Fibroblast of villous mesenchyme (primary cell): ENCODE results near the genes CCBE1 and CDH20.

DNA sequence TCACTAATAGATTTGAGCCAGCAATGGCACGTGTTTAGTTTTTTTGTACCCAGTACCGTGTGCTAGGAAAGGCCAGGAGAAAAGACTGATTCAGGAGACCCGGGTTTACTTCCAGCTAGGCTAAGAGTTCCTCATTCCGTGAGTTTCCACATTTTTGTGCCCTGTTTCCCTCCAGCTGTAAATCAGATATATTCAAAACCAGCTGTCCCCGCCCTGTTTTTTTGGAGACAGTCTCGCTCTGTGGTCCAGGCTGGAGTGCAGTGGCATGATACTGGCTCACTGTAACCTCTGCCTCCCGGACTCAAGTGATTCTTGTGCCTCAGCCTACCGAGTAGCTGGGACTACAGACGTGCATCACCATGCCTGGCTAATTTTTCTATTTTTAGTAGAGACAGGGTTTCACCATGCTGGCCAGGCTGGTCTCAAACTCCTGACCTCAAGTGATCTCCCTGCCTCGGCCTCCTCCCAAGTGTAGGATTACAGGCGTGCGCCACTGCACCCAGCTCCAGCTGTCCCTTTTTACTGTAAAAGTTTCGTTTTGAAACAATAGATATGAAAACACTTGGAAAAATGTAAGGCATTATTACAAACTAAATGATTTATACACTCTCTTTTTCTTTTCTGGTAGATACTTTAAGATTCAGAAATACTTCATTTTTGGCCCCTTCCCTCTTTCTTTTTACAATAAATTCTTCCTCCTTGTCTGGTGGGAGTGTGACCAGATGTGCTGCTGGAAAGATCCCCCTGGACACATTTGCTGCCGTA is 112.7 kb upstream of the SEC11C start:
- CAGE, long polyA plus RNA, result no peak

GRCh38 chr18:59623621-59623933 is 73.6 kb downstream of the CCBE1 start:
- CAGE, long polyA plus RNA, result no peak

DNA sequence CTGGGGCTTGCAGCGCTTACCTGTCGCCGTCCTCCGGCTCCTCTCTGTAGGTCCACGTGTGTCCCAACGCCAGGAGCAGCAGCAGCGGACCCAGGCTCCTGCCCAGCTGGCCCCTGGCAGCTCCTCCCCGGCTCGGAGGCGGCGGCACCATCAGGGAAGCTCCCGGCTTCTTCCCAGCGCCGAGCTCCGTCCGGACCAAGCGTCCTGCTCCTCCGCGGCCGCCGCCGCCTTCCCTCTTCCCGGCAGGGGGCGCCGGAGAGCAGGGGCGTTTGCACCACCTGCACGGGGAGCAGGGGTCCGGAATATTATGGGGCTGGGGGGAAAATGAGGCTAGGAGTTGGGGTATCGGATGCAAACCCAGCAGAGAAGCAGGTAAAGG is at the start of gene CCBE1:
Gene CCBE1 (minus strand): TSS at position 232 of the 379 bp plus-strand sequence.
- CAGE, long polyA plus RNA, result no peak

- CAGE, long polyA plus RNA, result no peak
These were observed 476 bp downstream of the PMAIP1 start for GRCh38 chr18:59900111-59900832.

DNA sequence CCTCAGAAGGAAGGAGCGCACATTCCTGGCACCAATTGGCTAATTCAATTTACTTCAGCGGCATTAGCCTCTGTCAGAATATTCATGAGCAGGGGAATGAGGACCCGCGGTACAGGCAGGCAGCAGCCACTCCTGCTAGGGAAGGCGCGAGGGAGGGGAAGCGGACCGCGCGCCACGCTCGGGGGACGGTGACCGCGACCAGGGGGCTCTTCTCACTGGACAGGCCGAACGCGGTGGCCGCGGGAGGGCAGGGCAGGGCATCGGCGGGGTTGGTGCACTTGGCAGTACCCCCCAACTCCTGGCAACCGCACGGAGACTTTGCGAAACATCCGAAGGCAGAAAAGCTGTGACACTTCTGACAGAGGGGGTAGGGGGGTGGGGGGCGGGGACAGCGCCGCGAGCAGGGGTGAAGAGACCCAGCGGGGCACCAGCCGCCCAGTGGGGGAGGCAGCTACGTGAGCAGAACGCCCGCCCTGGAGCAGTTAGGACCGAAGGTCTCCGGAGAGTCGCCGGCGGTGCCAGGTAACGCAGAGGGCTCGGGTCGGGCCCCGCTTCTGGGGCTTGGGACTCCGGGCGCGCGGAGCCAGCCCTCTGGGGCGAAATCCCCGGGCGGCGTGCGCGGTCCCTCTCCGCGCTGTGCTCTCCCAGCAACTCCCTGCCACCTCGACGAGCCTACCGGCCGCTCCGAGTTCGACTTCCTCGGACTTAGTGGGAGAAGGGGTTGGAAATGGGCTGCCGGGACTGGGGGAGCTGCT is at the start of gene CDH20:
Gene CDH20 (plus strand): TSS at position 125 of the 755 bp plus-strand sequence.
- CAGE, long polyA plus RNA, result no peak

DNA sequence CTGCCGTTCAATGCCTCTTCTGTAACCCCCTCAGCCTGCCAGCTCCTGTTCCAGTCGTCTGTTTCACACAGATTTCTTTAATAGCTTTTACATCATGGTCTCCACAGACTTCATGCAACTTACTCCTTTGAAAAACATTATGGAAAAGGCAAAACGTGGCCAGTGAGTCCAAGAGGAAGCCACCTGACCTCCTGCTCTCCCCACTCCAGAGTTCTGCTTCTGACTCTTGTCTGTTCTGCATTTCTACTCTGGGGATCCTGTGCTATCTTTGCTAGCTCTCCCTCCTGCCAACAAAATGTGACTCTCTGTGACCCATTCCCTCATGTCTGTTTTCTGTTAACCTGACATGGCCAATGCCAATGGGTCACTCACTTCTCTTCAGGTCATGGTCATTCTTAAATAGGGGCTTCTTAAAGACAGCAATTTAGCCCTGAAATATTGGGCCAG is 210.2 kb downstream of the CDH20 start:
- CAGE, long polyA plus RNA, result no peak

DNA sequence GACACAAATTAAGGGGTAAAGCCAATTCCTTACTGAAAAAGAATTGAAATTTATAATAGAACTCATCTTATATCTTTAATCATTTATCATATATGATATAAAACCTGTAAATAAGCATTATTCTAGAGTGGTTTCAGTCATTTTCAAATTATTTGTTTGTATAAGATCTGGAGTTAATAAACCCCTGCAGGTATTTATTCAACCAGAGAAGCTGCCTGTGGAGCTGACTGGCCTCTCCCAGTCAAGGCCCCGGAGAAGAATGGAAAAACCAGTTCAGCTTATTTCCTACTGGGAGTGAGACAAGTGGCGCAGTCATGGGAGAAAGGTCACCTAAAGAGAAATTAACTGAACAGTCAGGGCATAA is 241.0 kb downstream of the RNF152 start:
- CAGE, long polyA plus RNA, result no peak

GRCh38 chr18:61735418-61735779 is 157.4 kb downstream of the RNF152 start:
- CAGE, long polyA plus RNA, result no peak

- CAGE, long polyA plus RNA, result no peak
These were observed 80.7 kb downstream of the RNF152 start for GRCh38 chr18:61812170-61812521.

- CAGE, long polyA plus RNA, result no peak
These were observed 38.6 kb downstream of the RNF152 start for GRCh38 chr18:61854011-61854742.

DNA sequence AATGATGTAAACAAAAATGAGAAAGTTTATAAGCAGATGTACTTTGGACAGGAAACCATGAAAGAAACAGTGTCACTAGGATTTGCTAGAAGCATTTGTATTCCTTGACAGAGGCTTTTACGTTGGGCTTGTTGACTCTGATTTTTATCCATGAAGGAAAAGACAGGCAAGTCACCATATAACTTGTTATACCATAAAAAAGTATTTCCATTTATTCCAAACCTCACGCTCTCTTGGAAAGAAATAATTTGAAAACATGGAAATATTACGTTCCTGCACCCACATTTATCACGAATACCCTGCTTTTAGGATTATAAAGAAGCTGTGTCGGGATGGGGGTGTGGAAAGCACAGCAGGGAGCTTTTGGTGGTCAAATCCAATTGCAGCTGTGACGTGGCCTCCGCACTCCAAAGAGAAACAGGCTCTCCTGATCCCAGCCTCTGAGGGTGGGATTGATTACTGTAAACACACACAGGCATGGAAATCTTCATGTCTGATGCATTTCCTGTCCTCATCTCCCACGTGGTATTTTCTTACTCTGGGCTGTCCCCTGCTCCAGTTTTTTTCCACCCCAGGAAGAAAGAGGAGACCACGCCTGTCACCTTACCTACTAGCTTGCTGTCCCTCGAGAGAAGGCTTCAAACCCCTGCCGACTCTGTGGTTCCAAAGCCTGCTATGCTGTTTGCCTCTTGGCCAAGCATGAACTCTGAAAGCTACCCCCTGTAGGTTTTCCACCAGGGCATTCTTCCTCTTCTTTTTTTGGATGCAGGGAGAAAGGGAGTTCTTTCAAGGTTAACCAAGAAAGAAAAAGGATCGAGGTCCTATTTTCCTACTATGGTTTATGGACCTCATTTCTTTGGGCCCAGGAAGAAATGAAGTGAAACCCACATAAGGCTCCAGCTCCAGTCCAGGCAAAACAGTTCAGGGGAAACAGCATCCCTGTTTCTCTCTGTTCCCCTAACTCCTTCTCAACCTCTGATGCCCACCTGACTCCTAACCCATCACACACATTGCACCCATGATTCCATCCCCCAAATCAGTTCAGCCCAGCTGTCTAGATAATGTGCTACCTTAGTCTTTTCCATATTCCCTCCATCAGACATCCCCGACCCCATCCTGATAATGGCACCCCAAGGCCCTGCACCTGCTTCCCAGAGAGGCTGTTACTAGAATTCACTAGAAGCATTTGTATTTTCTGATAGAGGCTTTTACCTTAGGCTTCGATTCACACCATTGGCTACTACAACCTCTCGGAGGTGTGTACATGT is 22.5 kb downstream of the RNF152 start:
- CAGE, long polyA plus RNA, result no peak

DNA sequence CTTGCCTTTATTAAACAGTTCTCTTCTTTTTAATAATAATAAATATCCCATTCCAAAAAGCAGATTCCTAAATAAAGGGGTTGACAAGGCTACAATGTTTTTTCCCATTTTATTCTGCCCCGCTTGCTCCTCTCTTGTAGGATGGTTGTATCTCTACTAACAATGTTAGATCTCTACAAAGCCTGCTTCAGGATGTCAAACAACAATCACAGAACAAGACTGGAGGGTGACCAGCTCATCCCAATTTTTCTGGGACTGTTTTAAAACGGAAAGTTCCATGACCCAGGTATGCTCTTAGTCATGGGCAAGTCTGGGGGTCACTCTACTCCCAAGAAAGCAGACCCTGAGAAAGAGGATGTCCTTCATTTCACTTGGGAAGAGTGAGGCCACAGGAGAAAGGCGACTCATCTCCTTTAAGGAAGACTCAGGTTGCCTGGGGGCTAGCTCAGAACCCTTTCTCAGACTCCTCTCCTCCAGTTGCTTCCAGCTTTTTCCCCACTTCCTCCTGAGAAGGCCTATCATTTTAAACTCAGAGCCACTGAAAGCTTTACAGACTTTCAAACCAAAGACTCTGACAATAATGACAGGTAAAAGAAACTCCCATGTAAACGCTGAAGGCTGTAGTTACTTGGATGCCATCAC is 9.3 kb downstream of the RNF152 start:
- CAGE, long polyA plus RNA, result no peak

DNA sequence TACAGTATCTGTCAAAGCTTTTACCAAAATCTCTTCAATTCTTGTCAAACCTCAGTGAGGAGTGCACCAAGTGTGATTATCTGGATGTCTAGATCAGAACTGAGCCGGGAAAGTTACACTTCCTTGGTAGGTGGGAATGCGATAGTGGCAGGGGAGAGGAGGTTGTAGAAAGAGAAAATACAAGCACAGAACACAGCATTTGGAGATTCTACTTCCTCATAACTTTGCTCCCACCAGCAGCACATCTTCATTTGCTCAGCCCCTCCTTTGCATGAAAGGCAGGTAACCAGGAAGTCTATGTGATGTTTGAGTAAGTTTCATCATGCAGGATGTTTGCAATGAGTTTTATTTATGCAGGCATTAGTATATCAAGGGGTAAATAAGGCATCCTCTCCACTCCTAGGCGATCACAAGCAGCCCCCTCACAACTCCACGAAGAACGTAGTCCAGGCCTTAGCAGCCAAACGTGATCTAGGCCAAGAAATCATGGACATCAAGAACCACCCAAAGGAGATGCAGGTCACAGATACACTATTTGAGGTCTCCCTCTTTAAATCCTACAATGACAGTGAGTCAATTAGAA is 5.0 kb downstream of the RNF152 start:
- CAGE, long polyA plus RNA, result no peak

GRCh38 chr18:61893948-61895015 is 1.5 kb upstream of the RNF152 start:
- CAGE, long polyA plus RNA, result no peak

DNA sequence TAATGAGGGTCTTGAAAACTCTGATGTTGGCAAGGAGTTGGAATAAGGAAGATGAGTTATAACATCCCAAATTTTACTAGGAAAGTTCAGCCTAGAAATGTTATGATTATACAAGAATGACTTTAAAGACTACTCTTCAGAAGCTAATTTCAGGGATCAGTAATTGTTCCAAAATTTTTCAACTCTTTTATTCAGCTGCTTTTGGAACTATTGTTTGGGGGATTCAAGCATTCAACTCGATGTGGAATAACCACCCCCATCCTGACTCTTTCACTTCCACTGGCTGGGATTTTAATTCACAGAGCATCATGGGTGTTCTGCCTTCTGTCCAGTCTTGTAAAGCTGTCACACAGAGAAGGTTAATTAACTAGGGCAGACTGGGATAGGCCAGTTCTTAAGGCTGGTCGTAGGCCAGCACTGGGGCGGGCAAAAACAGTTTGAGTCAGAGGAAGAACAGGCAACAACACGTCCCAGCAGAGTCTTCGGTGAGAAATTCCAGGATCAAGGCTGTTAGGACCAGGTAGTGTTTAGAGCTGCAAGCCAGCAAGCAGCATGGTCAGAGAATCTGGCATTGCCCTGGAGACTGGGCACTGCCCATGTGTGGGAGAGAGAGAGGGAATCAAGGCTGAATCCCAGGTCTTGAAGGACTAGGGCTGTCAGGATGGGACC is 3.9 kb upstream of the RNF152 start:
- CAGE, long polyA plus RNA, result no peak

DNA sequence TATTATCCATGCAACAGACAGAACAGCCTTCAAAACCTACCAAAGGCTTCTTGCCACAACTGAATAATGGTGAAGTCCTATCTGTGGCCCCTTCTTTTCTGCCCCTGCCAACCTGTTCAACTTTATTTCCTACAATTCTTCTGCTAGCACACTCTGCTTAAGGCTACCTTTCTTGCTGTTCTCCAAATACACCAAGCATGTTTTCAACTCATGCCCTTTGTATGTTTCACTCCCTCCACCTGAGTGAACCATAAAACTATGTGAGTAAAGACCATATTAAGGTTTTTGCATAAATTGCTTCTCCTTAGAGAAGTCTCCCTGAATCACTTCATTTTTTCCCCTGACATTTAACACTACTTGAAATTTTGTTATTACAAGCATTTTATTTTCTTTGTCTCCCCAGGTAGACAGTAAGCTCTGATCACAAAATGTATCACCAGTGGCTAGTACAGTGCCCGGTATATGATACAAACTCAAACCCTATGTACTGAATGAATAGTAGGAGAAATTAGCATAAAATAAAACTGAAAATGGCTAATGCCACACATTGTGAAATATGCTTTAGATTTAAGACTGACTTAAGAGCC is 107.8 kb downstream of the PIGN start:
- CAGE, long polyA plus RNA, result no peak

- CAGE, long polyA plus RNA, result no peak
These were observed 40.1 kb downstream of the PIGN start for GRCh38 chr18:62146779-62147209.

GRCh38 chr18:62384436-62385637 is 59.7 kb downstream of the TNFRSF11A start:
- CAGE, long polyA plus RNA, result no peak

DNA sequence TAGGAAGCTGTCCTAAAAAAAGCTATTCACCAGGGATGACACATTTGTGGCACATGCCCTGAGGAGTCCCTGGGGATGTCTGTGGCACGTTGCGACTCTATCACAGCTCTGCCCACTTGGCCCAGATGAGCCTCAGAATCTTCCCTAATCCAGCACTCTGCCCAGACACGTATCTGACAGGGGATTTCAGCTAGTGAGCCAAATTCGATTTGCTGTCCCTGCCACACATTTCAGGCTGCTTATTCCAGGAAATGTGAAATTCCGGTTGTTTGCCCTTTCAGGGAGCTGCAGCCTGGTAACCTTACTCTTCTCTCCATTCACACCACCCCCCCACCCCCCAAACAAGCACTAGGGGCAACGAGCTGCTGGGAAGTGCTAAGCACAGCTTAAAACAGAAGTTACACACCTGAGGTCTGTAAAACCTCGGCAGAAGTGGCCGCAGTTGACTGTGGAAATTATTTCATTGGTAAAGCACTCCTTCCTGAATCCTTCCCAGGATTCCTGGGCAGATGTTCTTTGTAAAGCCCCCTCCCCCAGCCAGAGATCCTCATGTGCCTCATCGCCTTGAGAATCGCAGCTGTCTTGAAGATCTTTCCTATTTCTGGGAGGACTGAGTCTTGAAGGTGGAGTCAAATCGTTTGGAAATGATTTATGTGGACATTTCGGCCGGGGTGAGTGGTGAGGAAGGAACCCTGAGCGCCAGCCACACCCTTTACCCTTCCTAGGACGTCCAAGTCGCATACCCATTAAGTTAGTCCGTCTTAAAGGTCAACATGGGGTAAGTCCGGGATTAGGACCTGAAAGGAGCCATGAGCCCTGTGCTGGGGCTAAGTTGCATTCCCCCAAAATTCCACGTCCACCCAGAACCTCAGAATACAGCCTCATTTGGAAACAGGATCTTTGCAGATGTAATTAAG is 85.0 kb upstream of the ZCCHC2 start:
- CAGE, long polyA plus RNA, result no peak

DNA sequence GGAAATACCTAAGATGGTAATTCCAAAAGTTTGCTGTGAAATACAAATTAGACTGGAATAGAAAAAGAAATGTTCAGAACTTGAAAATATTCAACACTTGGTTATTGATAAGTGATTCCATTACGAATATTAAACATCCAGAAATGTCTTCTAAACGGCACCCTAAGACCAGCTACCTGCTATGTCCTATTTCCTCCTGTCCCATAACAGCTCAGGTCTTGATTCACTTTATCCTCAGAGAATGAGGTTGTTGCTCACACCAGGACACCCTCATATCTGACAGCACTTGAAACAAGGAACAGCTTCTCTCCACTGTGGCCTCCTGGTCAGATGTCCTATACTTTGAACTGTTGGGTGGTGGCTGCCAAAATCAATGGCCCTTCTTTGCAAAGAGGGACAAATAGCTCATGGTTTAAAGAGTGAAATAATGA is 24.3 kb upstream of the ZCCHC2 start:
- CAGE, long polyA plus RNA, result no peak